Karpas-422 (cell line): ENCODE measurements around a stretch of chr7.

- PRO-cap = no peak
- RAMPAGE, long total RNA = no peak
Observed at GRCh38 chr7:69062315-69062709, 536.0 kb upstream of the AUTS2 start.

DNA sequence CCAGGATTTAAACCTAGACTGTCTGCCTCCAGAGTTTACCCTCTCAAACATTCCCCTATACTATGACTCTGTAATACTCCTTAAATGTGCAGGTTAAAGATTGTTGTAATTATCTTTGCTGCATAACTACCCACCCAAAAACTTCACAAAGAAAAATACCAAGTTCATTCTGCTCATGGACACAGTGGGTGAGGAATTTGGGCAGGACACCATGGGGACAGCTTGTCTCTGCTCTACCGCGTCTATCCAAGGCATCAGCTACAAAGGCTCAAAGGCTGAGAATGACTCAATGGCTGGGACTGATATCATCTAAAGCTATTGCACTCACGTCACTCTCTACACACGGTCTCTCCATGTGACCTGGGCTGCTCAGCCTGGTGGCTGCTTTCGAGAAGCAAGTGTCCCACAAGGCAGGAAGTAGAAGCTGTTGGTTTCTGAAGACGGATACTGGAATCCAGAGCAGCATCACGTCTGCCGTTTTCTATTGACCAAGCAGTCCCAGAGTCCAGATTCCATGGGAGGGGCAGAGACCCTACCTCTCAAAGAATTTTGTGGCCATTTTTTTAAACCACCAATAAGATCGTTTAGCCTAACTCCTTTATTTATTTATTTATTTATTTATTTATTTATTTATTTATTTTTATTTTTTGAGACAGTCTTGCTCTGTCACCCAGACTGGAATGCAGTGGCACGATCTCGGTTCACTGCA is 185.6 kb upstream of the AUTS2 start:
- PRO-cap = no peak
- RAMPAGE, long total RNA = no peak

DNA sequence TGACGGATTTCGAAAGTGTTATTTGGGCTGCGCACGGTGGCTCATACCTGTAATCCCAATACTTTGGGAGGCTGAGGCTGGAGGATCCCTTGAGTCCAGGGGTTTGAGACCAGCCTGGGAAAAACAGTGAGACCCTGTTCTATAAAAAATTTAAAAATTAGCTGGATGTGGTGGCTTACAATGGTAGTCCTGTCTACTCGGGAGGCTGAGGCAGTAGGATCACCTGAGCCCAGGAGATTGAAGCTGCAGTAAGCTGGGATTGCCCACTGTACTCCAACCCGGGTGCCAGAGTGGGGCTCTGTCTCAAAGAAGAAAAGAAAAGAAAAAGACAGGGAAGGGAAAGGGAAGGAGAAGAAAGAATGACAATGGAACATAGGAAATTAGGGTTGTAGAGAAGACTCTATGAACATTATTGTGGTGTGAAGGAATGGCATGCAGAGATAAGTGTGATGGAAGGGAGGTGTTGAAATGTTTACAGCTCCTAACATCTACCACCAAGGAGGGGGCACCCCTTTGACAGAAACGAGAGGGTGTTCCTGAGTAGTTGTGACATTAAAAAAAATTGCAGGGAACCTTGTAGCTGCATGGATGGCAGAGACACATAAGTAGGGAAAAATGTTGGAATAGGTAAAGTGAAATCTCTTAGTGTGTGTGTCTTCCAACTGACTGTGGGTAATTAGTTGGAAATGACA is 27.4 kb downstream of the AUTS2 start:
- PRO-cap = no peak
- RAMPAGE, long total RNA = no peak

GRCh38 chr7:69635322-69635879 is 37.1 kb downstream of the AUTS2 start:
- PRO-cap = no peak
- RAMPAGE, long total RNA = no peak

DNA sequence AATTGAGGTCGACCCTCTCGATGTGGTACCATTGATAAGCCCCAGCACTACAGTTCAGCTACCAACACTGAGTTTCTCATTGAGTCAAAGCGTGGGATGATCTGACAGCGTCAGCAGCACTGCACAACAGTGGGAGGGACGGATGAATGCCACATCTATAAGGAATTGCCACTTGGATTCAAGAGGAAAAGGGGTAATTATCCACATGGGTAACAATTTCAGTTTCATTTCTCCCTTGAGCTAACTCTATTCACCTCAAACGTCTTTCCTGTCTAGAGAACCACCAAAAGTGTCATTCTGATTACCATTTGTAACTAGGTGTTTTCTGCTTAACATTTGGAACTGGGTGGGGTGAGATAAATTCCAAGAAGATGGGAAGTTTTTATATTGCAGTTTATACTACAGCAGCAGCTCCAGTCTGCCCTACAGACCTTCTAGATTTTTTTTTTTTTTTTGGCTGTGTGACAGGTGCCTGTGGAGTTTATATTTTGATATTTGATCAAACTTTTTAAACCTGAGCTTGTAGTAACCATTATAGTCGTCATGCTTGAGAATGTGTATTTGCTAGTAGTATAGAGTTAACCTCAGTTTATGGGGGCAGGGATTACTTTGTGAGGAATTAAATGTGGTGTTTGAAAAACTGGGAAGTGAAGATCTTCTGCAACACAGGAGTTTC is 343.0 kb downstream of the AUTS2 start:
- PRO-cap = no peak
- RAMPAGE, long total RNA = no peak

- PRO-cap = no peak
- RAMPAGE, long total RNA = no peak
Observed at GRCh38 chr7:69953705-69954173, 355.5 kb downstream of the AUTS2 start.

GRCh38 chr7:69967723-69968148 is 369.5 kb downstream of the AUTS2 start:
- PRO-cap = no peak
- RAMPAGE, long total RNA = no peak

- PRO-cap = no peak
- RAMPAGE, long total RNA = no peak
Observed at GRCh38 chr7:70025957-70026303, 427.7 kb downstream of the AUTS2 start.

DNA sequence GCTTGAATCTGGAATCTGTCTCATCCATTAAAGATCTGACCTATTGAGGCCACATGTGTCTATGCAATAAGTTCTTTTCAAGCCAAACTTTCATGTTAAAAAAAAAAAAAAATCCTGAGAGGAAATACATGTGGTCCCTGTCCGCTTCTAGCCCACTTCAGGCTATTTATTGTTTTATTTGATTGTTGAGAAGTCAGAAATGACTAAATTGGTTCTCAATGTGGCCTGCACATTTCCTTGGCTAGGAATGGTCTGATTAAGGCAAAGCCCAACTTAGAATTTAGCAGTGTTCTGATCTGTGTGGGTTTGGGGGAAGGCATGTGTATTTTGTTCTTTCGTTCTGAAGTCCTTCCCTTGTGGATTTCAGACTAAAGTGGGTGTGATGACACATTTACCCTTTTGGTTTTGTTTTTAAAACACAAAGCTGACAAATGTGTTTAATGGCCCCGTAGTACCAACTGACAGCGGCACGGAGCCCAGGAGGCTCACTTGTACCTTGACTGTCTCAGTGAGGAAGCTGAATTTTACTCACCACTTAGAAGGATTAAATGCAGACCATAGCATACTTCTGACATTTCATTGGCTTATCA is 452.3 kb upstream of the GALNT17 start:
- PRO-cap = no peak
- RAMPAGE, long total RNA = no peak

GRCh38 chr7:70695021-70695385 is 436.9 kb upstream of the GALNT17 start:
- PRO-cap = no peak
- RAMPAGE, long total RNA = no peak

DNA sequence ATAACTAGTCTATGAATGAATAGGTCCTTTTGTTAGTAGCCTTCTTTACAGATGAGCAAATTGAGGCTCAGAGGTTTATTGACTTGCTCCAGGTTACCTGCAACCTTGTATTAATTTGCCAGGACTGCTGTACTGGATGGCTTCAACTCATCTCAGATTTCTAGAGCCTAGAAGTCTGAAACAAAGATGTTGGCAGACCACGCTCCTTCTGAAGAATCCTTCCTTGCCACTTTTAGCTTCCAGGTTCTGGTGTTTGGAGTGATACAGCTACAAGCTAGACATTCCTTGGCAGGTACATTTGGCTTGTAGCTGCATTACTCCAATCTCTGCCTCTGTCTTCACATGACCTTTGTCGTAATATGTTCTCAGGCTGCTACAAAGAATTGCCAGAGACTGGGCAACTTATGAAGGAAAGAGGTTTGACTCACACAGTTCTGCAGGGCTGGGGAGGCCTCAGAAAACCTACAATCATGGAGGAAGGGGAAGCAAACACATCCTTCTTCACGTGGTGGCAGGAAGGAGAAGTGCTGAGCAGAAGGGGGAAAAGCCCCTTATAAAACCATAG is 146.3 kb downstream of the GALNT17 start:
- PRO-cap = no peak
- RAMPAGE, long total RNA = no peak

- PRO-cap = no peak
- RAMPAGE, long total RNA = no peak
Observed at GRCh38 chr7:71308051-71308569, 176.2 kb downstream of the GALNT17 start.

DNA sequence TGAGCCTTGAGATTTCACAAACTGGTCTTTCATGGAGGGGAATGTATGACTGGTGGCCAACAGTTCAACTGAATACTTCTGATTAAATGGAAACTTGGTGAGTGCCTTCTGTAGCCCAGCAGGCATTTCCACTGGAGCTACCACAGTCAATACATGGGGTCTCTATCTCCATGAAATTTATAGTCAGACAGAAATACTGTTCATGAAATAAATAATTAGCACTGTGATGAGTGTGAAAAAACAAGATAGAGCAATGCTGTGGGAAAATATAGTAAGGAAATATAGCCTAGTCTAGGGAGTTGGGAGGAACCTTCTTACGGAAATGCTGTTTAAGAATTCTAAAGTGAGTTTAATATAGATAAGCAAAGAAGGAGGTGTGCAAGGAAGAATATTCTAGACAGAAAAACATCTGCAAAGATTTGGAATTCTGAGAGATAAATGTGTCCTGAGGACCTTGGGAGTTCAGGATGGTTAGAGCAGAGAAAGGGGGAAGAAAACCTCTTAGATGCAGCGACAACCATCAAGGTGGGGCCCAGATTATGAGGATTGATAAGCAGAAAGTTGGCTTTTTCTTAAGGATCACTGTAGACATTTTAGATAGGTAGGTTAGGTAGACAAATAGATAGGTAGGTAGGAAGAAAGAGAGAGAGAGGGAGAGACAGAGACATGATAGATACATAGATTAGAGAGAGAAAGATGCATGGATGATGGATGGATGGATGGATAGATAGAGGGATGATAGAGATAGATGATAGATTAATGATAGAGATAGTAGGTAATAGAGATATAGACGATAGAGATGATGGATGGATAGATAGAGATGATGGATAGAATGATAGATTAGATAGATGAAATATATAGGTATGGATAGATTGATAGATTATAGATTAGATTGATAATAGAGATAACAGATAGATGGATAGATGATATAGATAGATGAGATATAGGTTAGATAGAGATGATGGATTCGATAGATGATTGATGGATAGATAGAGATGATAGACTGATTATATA is 447.6 kb downstream of the GALNT17 start:
- PRO-cap = no peak
- RAMPAGE, long total RNA = no peak

DNA sequence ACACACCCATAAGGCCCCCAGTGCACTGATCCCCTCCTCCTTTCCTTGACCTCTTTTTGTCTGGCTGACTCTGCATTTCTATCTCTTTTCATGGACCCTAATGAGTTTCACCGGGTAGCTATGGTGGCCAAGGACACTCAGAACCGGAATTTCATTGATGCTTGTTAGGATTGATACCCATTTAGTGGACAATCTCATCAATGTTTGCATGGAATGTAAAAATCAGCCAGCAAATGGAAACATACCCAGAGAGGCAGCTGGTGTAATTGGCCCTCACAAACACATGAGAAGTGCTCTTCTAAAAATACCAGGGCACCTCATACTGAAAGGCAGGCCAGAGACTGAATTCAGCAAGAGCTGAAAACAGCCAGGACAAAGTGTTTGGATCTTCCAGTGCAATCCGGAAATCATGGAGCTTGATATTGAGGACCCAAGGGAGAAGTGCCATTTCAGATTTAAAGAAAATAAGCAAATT is 498.5 kb downstream of the GALNT17 start:
- PRO-cap = no peak
- RAMPAGE, long total RNA = no peak

DNA sequence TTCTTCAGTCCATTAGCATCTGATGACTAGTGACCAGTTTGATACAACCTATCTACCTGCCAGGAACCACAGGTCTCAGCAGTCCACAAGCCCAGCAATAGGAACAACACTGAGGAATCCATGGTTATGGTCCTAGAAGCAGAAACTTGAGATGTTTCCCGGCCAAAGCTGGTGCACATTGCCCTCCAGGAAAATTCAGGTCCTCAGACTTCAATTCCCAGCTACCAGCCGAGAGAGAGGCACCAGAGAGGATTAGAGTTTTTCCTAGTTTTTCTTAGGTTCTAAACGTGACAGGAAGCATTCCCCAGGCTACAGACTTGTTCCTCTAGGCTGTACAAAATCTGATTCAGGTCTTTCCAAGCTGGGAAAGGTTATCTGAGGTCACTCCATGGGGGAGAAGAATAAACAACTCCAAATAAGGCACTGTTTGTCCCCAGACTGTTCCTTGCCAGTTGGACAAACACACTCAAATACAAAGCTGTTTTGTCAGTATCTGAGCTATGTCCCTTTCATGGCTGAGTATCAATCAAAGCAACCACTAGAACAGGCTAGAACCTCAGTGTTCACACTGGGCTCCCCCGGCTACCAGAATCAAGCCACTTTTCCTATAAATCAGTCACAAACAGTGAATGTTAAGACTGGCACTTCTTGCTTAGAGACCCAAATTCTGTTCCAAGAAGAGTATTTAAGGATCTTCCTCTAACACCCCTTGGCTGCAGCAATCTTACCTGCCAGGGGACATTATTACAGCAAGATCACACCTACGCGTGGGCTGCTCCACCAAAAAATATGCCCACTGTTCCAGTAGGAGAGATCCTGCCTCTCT is 259.4 kb downstream of the CALN1 start:
- PRO-cap = no peak
- RAMPAGE, long total RNA = no peak

DNA sequence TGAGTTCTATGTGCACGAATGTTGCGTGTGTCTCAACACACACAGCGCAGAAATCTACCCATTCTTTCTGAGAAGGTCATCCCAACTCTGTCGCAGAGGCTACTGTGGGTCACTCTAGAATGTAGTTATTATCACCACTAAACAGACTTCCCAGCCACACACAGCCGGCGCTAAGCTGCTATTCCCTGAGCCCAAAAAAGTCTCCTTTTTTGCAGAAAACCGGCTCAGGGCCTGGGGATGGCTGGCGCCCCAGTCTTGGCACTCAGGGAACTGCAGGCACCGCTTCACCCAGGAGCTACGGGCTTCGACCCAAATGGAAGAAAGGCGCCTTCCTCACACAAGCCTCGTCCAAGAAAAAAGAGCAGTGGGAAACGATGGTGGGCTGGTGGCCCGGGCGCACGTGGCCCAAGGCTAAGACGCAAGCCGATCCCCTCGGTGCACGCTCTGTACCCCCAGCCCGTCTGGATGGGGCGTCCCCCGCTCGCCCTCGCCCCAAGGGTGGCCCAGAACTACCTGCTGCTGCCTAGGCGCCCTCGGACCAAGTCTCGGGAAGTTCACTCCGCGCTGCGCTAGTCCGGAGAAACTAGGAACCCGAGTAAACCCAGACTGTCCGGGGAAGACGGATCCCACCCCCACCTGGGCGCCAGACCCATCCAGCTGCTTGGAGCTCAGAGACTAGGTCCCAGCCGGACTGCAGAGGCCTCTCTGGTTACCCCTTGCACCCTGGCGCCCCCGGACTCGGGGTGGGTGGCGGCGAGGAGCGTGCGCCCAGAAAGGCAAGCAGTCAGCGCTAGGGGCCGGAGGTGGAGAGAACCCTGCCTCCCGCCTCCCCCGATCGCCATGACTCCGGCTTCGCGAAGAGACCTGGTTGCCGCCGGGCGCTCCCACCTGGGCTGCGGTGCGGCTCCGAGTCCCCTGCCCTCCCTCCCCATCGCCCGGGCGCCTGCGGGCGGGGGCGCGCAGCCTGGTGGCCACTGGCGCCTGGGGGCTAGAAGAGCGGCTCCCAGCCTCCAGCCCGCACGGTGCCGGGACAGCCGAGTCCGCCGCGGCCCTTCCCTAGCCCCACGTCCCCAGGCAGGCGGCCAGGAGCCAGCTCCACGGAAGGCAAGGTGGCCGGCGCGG is 76.4 kb downstream of the CALN1 start:
- PRO-cap = no peak
- RAMPAGE, long total RNA = no peak

DNA sequence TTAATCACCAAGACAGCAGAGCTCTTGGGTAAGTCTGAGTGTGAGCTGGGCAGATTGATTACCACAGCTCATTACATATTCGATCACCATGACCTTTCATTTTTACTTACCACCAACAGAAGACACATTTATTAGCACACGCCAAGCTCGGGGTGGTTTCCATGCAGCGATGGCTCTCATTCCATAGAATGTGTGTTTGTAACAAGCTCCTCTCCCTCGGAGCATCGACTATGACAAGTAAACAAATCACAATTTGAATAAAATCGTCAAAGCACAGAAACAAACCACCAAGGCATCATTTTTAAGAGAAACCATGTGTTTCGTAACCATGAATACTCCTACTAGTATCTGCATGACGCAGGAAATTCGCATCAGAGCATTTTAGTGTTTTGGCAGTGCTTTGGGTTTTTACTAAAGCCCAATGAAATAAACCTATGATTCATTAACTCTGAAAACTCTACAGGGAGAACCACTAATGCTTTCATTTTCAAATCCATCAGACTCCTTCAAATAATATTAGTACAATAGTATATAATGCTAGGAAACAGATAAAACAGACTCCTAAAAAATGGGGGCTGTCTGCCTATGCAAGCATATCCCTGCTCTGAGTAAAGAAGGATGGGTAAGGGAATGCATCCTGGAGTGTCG is 83.5 kb downstream of the TYW1B start:
- PRO-cap = no peak
- RAMPAGE, long total RNA = no peak

- PRO-cap = bidirectional peak, plus-strand start at chr7:72828472, minus-strand start at chr7:72828141
- RAMPAGE, long total RNA = no peak
Observed at GRCh38 chr7:72828406-72828605, 306 bp upstream of the TYW1B start.

DNA sequence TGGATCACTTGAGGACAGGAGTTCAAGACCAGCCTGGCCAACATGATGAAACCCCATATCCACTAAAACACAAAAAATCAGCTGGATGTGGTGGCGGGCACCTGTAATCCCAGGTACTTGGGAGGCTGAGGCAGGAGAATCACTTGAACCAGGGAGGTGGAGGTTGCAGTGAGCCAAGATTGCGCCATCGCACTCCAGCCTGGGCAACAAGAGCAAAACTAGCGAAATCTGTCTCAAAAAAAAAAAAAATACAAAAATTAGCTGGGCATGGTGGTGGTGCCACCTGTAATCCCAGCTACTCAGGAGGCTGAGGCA is 12.3 kb upstream of the TYW1B start:
- PRO-cap = no peak
- RAMPAGE, long total RNA = no peak

DNA sequence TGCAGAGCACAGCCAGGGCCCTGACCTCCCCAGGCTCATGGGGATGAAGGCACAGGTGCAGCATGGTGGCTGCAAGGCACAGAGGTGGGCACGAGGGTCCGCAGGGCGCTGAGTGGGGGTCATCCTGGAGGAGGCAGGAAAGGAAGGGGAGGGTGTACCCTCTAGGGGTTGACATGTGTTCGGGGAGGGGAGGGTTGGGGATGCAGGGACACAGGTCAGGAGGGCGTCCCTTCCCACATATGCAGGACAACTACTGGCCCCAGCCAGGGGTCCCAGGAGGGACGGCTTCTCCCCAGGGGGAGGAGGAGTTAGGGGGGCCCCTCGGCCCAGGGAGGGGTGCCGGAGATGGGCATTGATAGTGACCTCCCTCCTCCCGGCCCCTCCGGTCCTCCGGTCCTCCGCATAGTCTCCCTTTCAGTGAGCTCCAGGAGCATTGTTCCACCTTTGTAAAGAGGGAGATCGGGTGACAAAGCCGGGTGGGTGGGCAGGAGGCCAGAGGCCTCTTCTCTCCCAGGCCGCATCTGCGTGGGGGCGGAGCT is 4.6 kb upstream of the FZD9 start:
- PRO-cap = no peak
- RAMPAGE, long total RNA = no peak